ENCODE data around the genes MED4, CYSLTR2, MLNR and EBPL.

DNA sequence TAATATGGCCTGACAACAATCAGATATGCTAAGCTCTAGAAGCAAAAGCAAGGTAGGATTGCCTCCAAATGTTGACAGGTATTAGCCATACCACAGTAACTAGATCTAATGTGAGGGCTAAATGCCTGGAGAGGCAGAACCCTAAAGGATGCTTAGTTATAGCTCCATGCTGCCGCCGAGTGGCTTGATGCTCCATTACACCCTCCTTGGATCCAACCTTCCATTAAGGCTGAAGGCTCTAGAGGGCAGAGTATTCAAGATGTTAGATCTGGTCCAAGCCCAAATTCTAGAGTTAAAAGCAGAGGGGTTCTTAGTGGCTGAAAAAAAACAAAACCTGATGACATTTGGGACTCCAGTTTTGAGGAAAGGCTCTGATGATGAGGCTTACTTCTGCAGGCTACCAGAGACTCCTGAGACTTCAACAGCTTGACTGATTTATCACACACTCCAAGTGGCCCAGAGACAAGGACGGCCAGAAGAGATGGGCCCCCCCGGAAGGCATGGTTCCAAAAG lies 21.8 kb upstream of the CPB2 start:
- RRBS: no CpG with 5 or more reads among the region's 4 CpGs
CAGE:
- cytosol, long polyA plus RNA: no peak
- long polyA plus RNA: no peak
- nucleus, long polyA plus RNA: no peak

- RRBS: no CpG with 5 or more reads among the region's 14 CpGs
CAGE:
- cytosol, long polyA plus RNA: no peak
- long polyA plus RNA: no peak
- nucleus, long polyA plus RNA: no peak
Observed at GRCh38 chr13:46354511-46355429, 32.3 kb downstream of the RUBCNL start.

DNA sequence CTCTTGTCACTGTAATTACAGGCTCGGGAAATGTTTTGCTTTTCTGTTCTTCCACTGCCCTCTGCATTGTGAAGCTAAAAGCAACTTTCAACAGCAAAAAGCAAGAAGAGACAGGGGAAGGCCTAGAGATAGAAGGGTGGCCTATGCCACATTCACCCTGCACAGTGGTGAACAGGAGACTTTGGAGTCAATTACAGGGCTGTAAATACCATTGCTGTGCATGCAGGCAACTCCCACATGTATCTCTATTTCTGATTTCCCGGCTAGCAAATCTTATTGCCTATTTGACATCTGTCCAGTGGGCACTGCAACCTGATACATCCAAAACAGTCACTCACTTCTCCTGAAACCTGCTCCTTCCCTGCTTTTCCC lies 13.5 kb downstream of the RUBCNL start:
- RRBS: no CpG with 5 or more reads among the region's 2 CpGs
CAGE:
- cytosol, long polyA plus RNA: no peak
- long polyA plus RNA: no peak
- nucleus, long polyA plus RNA: no peak

DNA sequence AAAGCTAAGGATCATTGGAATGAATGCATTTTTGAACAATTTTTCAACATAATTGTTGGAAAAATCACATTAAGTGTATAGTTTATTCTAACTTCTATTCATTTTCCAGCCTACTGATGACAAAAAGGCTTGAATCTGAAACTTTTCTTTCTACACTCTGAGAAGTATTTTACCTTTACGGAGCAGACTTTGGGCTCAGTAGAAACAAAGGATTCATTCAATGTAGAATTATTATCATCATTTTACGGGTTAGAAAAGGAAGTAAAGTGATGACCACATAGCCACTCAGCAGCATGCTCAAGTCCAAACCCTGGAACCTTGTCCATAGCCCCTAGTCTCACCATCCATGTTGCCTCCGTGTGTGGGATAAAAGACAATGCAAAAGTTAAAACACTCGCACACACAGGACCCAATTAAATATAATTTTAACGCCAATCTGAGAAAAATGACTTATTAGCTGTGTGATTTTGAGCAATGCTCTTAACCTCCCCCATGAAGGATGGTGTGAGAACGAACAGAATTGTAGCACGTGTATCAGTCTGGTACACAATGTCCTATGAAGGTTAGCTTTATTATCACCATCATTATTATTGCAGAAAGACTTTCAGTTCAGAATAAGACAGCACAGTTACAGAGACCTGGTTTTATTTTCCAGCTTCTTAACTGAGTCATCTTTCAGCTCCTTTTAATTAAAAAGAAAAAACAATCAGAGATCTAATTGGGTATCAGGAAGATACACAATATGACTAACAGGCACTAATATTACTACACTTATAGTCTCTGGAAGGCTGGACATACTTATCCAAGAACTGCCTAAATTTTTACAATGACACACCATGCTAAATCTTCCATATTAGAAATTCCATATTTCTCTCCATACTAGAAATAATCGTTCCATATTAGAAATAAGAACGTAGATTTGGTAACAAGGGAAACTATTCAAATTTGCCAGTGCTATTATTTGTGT lies 2.2 kb downstream of the RUBCNL start:
- RRBS: no CpG with 5 or more reads among the region's 9 CpGs
CAGE:
- cytosol, long polyA plus RNA: no peak
- long polyA plus RNA: no peak
- nucleus, long polyA plus RNA: no peak

DNA sequence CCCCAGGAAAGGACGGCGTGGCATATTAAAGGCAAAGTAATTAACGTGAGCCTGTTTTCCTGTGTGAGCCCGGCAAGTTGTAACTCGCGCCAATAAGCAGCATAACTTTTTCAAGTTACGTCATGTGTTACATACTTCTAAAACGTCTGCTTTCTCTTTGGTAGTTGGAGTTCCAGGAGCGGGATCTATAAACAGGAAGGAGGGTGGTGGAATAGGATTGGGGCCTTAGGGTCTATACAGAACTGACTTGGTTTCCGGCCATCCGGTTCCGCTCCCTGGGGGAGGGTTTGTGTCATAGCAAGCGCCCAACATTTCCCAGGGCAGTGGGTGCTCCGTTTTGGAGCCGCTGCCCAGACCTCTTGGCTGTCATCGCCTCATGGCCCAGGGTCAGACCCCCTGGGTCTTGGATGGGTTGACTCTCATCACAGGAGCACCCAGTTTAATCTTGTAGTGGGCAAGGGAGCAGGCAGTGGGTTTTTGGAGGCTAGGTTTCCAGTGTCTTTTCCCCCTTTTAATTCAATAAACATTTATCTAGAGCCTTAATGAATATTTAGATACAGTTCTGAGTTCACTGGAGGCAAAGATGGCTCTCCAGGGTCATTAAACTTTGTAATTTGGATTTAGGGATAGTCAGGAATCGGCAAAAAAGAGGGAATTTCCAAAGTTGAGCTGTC lies 1.6 kb downstream of the LRCH1 start:
- RRBS: no CpG with 5 or more reads among the region's 17 CpGs
CAGE:
- cytosol, long polyA plus RNA: no peak
- long polyA plus RNA: no peak
- nucleus, long polyA plus RNA: no peak

- RRBS: no CpG with 5 or more reads among the region's 6 CpGs
CAGE:
- cytosol, long polyA plus RNA: no peak
- long polyA plus RNA: no peak
- nucleus, long polyA plus RNA: no peak
Observed at GRCh38 chr13:46665659-46666369, 112.8 kb downstream of the LRCH1 start.

- RRBS: no CpG with 5 or more reads among the region's 4 CpGs
CAGE:
- cytosol, long polyA plus RNA: no peak
- long polyA plus RNA: no peak
- nucleus, long polyA plus RNA: no peak
Observed at GRCh38 chr13:47951898-47952527, 49.1 kb downstream of the SUCLA2 start.

GRCh38 chr13:48094247-48095447 lies at the start of gene MED4:
MED4 (minus strand) TSS chr13:48095104.
- RRBS: no CpG with 5 or more reads among the region's 68 CpGs
CAGE:
- cytosol, long polyA plus RNA: start-site peak on the minus strand at chr13:48095083-48095108, 4,860 reads
- long polyA plus RNA: start-site peak on the minus strand at chr13:48095083-48095108, 4,226 and 2,947 reads in 2 replicates
- nucleus, long polyA plus RNA: start-site peak on the minus strand at chr13:48095083-48095099, 1,823 reads

DNA sequence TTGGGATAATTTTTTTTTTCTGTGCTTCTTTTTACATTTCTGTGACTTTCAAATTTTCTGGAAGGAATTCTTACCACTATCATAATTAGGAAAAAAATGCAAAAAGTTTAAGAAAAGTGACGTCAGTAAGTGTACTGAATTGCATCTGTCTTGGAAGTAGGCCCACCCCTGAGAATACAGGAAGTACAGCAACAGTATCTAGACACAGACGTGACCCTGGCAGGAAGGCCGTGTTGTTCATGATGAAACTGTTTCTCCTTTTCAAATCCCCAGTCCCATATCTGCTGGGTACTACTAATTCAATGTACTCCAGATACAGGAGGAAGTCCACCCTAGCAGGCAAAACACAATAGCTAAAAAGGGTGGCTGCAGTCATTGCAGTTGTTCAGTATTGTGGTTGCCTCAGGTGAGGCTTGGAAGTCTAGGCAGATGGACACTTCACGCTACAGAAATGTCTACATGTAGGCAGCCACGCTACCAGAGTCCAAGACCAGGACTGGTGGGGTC lies 49.5 kb upstream of the MED4 start:
- RRBS: no CpG with 5 or more reads among the region's 5 CpGs
CAGE:
- cytosol, long polyA plus RNA: no peak
- long polyA plus RNA: no peak
- nucleus, long polyA plus RNA: no peak

DNA sequence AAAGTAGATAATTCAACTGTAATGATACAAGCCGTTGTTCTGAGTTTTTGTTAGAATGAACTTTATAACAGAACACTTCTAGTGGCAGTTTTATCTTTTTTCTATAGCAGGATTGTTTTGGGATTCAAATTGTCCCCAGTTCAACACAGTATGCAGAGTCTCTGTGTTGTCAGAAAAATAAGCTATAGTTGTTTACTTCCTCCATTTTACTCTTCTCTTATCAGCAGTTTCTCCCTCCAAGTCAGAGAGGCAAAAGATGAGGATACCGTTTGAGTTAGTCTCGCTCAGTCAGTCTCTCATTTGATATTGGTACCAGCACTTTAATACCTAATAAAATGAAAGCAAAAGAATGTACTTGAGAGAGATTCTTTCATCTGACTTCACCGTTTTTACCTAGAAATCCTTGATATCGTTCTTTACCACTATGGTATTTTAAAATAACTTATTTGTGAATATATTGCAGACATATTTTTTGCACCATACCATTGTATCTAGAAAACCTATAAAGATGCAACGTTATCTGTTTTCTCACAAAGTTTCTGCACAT lies 54.4 kb downstream of the LPAR6 start:
- RRBS: no CpG with 5 or more reads among the region's 6 CpGs
CAGE:
- cytosol, long polyA plus RNA: no peak
- long polyA plus RNA: no peak
- nucleus, long polyA plus RNA: no peak

DNA sequence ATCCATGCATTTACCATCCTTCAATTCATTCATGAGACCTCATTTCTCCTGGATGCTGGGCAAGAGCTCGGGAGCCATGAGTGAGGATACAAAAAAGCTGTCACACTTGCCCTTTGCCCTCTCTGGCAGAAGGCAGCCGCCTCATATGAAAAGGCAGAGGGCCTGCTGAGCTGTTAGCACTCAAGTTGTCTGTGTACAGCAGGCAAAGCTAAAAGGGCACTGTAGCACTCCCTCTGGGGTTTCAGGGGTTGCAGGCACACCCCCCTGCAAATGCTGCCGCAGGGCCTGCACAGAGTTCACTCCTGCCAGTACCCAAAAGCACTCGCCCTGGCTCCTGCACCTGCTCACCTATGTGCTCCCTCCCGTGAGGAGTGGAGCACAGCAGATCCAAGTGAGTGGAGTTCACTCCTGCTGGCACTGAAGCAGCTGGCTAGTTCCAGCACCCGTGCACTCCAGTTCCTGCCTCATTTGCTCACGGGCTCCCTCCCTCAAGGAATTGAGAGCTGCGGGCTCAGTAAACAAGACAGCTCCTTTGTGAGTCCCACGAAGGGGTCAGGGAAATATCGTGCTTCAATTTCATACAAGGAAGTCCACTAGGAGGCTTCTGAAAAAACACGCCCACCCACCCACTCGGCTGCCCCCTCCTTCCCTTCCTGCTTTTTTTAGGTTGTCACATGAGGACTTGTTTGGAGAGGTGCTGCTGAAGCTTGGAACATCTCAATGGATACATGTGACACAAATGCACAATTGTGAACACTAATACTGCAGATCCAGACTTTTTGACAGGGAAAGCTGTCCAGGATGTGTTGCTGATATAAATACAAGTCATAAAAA lies 9.8 kb upstream of the RCBTB2 start:
- RRBS: no CpG with 5 or more reads among the region's 12 CpGs
CAGE:
- cytosol, long polyA plus RNA: no peak
- long polyA plus RNA: no peak
- nucleus, long polyA plus RNA: no peak

DNA sequence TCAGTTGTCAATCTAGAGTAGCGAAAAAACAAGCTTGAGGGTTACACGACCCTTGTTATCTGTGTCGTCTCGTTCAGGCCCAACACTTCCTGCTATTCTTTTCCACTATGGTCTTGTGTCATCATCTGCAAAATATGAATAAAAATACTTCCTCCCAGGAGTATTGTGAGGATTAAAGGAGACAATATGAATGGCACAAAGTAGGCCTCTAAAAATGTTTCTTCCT lies 40.4 kb upstream of the RCBTB2 start:
- RRBS: no CpG with 5 or more reads among the region's 4 CpGs
CAGE:
- cytosol, long polyA plus RNA: no peak
- long polyA plus RNA: no peak
- nucleus, long polyA plus RNA: no peak

DNA sequence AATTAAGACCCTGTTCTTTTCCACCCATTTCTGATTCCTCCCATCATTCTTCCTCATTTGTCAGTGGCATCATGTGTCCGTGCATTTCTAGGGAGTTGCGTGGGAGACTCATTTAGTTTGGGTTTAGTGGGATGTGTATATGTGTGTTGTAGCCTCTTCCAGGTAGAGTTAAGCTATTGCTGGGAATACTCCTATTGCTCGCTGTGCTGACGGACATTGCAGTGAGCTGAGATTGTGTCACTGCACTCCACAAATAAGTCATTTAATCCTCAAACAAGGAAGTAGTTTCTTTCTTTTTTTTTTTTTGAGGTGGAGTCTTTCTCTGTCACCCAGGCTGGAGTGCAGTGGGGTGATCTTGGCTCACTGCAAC lies 42.2 kb upstream of the RCBTB2 start:
- RRBS: no CpG with 5 or more reads among the region's 4 CpGs
CAGE:
- cytosol, long polyA plus RNA: no peak
- long polyA plus RNA: no peak
- nucleus, long polyA plus RNA: no peak

DNA sequence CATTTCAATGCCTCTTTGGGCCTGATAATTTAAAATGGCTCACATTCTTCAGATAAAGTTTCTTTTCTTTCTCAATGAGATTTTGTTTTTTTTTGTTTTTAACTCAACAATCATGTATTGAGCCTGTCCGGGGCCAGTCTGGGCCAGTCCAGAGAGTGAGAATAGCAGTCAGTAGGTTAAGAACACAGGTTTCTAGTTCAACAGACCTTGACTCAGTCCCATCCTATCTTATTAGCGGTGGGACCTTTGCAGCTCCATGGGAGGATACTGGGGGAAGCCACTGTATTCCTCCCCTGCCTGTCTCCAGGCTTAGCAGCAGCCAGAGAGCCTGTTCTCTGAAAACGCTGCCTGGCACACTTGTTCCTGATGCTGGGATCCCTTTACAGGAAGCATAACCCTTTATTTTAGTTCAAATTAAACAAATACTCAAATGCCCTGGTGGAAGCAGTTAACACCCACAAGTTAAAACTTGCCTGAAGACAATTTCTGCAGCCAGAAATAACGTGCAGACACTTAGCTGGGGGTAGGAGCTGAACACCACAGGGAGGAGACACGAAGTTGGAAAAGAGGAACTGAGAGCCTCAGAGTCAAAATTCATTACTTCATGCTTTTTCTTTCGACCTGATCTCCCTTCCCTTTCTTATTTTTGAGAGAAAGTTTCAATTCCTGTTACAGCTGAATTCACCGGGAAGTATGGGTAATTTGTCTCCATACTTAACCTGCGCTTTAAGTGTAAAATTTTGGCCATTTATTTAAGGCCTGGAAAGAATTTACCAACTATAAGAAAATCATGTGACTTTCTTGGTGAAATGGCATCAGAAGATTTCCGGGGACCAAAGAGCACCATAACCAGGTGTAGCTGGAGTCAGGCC lies 46.1 kb upstream of the RCBTB2 start:
- RRBS: no CpG with 5 or more reads among the region's 9 CpGs
CAGE:
- cytosol, long polyA plus RNA: no peak
- long polyA plus RNA: no peak
- nucleus, long polyA plus RNA: no peak

GRCh38 chr13:48580745-48581083 lies 47.8 kb upstream of the RCBTB2 start:
- RRBS: no CpG with 5 or more reads among the region's 6 CpGs
CAGE:
- cytosol, long polyA plus RNA: no peak
- long polyA plus RNA: no peak
- nucleus, long polyA plus RNA: no peak

GRCh38 chr13:48653402-48654117 lies at the start of gene CYSLTR2:
CYSLTR2 (plus strand) TSS chr13:48653929.
- RRBS: no CpG with 5 or more reads among the region's 2 CpGs
CAGE:
- cytosol, long polyA plus RNA: no peak
- long polyA plus RNA: no peak
- nucleus, long polyA plus RNA: no peak

DNA sequence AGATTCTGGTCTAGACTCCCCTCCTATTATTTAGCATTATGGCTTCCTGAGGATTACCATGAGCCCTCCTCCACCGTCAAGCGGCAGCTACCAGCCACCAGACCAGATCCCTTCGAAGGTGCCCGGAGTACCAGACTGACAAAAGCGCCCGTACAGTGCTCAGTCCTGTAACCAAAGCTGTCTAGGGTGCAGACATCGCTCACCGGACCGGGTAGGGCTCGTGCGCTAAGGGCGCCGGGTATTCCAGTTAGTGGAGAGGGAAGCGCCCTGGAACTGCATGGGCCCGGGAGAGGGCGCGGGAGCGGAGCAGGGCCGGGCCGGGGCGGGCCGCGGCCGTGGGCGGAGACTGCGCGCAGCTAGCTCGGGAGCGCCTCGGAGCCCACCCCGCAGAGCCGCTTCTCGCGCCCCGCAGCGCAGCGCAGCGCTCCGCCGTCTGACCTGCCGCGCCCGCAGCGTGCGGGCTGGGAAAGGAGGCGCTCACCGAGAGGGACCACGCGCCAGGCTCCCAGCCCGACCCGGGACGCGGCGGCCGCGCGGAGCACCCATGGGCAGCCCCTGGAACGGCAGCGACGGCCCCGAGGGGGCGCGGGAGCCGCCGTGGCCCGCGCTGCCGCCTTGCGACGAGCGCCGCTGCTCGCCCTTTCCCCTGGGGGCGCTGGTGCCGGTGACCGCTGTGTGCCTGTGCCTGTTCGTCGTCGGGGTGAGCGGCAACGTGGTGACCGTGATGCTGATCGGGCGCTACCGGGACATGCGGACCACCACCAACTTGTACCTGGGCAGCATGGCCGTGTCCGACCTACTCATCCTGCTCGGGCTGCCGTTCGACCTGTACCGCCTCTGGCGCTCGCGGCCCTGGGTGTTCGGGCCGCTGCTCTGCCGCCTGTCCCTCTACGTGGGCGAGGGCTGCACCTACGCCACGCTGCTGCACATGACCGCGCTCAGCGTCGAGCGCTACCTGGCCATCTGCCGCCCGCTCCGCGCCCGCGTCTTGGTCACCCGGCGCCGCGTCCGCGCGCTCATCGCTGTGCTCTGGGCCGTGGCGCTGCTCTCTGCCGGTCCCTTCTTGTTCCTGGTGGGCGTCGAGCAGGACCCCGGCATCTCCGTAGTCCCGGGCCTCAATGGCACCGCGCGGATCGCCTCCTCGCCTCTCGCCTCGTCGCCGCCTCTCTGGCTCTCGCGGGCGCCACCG lies at the start of gene MLNR:
TSS of gene MLNR (plus strand) at position 545 of the 1,189 bp plus-strand sequence.
- RRBS: 8% methylated on average over 29 of the region's 142 CpGs
CAGE:
- cytosol, long polyA plus RNA: no peak
- long polyA plus RNA: no peak
- nucleus, long polyA plus RNA: no peak

GRCh38 chr13:49499906-49500418 lies 4.2 kb downstream of the PHF11 start:
- RRBS: no CpG with 5 or more reads among the region's 4 CpGs
CAGE:
- cytosol, long polyA plus RNA: no peak
- long polyA plus RNA: no peak
- nucleus, long polyA plus RNA: no peak

DNA sequence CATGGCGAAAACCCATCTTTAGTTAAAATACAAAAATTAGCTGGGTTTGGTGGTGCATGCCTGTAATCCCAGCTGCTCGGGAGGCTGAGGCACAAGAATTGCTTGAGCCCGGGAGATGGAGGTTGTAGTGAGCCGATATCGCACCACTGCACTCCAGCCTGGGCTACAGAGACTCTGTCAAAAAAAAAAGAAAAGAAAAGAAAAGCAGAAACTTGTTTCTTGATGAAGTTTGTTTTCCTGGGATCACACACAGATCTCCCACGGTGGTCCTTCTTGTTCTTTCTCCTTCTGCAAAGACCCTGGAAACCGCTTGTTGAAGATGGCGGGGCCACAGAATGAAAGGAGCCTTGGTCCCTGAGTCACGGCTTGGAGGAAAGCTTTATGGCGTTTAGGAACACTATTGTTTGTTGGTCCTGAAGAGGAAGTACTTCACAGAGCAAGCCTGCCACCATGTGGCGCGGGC lies 21.5 kb upstream of the RCBTB1 start:
- RRBS: no CpG with 5 or more reads among the region's 12 CpGs
CAGE:
- cytosol, long polyA plus RNA: no peak
- long polyA plus RNA: no peak
- nucleus, long polyA plus RNA: no peak

DNA sequence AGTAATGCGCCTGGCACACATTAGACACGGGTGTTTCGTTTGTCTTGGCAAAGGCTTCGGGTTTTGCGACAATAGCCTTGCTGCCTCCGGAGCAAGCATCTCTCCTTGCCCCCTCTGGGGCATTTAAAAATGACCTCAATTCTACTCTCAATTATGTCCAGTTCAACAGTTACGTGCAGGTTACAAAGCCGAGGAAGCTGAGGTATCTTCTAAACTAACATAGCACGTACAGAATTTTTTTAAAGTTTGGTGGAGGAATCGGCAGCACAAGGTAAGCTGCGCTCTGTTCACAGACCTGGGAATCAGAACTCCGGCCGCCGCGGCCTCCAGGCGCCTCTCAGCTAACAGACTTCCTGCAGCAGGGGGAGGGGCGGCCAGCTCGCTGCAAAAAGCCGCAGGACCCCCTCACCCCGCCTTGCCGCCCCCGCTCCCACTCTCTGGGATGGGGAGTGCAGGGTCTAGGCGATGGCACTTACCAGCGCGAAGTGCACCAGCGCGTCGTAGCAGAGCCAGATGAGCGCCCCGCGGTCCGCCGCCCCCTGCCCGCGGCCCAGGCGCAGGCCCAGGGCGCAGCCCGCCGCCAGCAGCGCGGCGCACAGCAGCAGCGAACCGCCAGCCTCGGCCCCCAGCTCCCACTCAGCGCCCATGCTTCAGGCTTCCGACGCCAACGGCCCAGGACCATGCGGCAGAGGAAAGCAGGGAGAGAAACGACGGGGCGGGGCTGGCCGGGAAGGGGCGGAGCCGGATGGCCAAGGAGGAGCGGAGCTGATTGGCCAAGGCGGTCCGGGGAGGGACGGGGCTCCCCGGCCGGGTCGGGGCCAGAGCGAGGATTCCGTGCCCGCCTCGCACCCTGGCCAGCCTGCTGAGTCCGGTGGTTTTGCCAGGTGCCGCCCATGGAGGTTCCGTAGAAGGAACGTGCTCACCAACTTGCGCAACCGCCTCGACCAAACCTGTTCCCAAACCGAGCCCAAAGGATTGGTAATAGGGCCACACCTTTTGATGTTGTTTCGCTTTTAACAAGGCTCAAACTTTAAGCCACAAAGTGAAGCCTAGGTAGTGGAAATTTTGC lies at the start of gene EBPL:
TSS of gene EBPL (minus strand) at position 709 of the 1,069 bp plus-strand sequence.
- RRBS: 2% methylated on average over 7 of the region's 76 CpGs
CAGE:
- cytosol, long polyA plus RNA: start-site peak on the minus strand centred at position 668 of the sequence, 63 bp wide, 4,606 reads
- long polyA plus RNA: start-site peak on the minus strand centred at position 682 of the sequence, 50 bp wide, 4,748 and 2,670 reads in 2 replicates
- nucleus, long polyA plus RNA: start-site peak on the minus strand centred at position 672 of the sequence, 68 bp wide, 2,465 reads